ENCODE measurements around the gene H3-4.

DNA sequence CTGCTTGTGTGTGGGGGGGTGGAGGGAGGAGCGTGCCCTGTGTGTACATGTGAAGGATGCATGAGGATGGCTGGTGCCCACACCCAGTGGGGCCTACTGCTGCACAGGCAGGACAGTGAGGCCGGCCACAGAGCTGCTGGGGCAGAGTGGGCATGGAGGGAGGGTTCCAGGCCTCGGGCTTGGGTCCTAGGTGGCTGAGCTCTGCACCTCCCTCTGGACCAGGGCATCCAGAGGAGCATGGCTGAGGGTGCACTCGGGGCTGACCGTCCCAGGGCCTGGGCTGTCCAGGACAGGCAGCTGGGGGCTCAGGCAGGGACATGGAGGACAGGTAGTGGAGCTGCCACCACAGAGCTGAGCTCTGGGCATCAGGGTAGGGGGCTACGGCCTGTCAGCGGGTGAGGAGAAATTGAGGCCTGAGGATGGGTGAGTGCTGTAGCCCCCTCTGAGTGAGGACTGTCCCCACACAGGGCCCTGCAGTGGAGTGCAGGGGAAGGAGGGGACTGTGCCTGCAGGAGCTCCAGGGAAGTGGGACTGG lies 1.9 kb downstream of the GJC2 start:
- RRBS, result no CpG with 5 or more reads among the region's 7 CpGs

GRCh38 chr1:228304261-228304584 lies 96.4 kb downstream of the OBSCN start:
- RRBS, result no CpG with 5 or more reads among the region's 7 CpGs

DNA sequence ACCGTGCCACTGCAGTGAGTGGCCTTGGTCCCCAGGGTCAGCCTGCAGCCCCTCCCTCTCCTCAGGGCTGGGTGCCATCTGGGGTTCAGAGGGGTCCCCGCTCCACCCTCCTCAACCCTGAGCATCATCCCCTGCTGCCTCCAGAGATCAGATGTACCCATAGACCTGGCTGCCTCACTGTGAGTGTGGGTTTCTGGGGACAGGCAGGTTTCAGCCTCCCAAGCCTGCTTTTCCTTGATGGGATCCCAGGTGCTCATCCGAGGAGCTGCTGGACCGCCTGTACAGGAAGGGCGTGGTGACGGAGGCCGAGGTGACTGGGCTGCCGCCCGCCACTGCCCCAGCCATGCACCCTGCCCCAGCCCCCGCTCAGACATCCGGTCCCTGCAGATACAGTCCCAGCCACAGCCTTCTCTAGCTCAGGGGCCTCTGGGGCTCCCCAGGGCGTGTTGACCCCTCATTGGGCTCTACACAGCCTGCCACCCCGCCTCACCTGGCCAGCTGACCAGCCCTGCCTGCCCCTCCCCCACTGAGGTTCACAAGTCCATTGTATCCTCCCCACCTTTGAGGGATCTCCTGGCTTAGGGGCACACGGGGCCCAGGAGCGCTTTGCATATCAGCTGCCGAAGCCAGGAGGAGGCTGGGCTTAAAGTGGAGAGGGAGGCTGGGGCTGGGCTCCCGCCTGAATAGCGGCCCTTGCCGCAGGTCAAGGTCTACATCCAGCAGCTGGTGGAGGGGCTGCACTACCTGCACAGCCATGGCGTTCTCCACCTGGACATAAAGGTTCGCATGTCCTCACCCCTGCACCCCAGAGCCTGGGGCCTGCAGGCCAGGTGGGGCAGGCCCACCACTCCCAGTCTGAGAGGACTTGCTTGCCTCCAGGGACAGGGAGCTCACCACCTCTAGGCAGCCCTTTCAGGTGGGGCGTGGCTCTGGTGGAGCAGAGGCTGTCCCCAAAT lies 38.7 kb downstream of the TRIM11 start:
- RRBS, result no CpG with 5 or more reads among the region's 22 CpGs

GRCh38 chr1:228374678-228375318 lies 31.8 kb downstream of the TRIM11 start:
- RRBS, result 22% methylated on average over 8 of the region's 23 CpGs

- RRBS, result 95% methylated on average over 2 of the region's 8 CpGs
Observed at GRCh38 chr1:228393791-228394555, 12.7 kb downstream of the TRIM11 start.

- RRBS, result no CpG with 5 or more reads among the region's 5 CpGs
Observed at GRCh38 chr1:228417495-228418089, 931 bp upstream of the TRIM17 start.

- RRBS, result no CpG with 5 or more reads among the region's 37 CpGs
Observed at GRCh38 chr1:228425123-228425687, at the start of gene H3-4. TSS of gene H3-4 (minus strand) at chr1:228425360.

DNA sequence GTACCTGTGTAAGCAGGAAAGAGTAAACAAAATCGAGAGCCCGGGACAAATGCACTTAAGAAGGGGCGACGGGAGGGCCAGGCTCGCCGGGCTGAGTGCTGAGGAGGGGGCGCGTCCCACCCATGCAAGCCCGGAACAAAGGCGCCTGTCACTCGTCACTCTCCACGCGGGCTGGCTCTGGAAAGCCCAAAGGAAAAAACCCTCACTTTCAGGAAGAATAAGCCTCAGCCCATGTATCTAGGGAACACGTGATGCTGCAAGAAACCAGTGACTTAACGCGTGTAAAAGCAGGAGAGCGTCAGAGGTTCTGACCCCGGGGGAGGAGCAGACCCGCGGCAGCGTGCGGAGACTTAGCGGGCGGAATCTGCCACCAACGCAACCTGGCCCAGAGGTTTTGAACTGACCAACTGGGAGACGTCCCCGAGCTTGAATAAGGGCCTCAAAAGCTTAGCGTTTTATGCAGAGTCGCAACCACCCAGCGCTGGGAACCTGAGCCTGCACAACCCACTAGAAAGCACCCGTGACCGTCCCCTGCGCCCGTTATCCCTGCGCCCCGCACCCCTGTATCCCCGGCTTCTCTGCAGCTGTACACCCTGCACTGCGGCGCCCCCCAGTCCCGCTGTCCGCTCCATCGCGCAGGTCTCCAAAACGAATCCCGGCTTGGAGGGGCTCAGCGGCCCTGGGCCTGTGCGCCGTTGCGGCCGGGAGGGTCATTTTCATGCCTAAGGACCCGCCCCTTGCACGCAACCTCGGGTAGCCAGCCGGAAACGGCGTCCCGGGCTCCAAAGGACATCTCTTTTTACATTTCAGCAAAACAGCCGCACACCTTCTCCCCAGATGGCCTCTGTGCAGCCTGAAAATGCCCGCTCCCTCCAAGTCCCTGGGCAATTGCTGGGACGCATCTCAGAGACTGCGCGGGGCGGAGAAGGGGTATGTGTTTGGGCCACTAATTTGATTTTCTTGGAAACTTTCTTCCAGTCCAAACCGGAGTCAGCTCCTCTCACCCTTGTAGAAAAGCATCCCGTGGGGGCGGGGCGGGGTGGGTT lies 11.7 kb downstream of the H2AC25 start:
- RRBS, result 10% methylated on average over 21 of the region's 67 CpGs

DNA sequence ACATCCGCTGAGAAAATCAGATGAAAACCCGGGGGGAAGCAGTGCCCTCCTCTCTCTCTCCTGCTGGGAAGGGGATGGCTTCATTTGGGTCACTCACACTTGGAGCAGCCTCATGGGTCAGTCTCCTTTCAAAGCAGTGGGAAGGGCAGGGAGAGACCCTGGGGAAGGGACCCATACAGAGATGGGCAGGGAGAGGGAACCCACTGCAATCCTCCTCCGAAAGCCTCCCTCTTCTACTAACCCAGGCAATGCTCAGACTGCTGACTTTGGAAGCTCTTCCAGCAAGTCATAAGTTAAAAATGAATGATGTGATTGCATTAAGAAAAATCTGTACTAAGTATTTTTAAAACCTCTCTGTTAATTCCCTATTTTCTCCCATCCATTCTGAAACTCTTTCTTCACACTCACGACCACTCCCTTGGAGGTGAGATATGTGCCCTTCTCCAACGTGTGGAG lies 185.2 kb downstream of the RHOU start:
- RRBS, result no CpG with 5 or more reads among the region's 5 CpGs

DNA sequence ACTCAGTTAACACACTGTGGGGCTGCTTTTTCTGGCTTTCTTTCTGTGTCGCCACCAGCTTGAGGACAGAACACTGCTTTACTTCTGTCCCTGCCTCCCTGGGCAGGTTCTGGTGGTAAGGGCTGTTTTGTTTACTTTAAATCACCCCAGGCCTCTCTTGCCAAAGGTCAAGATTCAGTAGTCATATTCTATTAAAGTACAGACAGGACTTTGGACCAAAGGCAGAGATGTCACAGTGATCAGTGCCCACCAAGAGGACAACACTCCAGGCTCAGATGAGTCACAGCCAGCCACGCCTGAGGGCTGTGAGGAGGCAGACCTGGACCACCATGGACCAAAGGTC lies 199.9 kb downstream of the RHOU start:
- RRBS, result no CpG with 5 or more reads among the region's 2 CpGs

GRCh38 chr1:229015645-229016138 lies 255.2 kb upstream of the RAB4A start:
- RRBS, result no CpG with 5 or more reads among the region's 14 CpGs

DNA sequence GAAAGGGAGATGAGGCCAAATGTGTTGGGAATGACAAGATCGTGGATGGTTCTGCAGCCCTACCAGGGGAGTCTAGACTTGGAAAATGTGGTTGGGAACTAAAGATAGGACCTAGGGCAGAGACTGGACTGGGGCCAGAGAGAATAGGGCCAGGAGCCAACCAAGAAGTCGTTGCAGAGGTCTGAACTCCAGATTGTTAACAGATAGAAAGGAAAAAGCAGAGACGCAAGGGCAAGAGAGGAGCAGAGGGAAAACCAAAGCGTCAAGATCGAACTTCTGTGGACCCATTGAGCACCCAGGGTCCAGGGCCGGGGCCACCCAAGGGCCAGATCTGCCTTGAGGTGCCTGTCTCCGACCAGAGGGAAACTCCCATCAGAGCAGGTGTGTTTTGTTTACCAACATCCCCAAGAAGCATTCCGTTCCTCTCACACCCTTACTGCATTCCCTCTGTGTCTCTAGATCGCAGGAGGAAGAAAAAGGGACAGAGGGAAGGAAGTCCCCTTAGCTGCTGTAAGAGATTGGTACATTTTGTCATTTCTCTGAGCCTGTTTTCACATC lies 106.1 kb upstream of the RAB4A start:
- RRBS, result no CpG with 5 or more reads among the region's 9 CpGs

- RRBS, result no CpG with 5 or more reads among the region's 8 CpGs
Observed at GRCh38 chr1:229170648-229171335, 100.1 kb upstream of the RAB4A start.

DNA sequence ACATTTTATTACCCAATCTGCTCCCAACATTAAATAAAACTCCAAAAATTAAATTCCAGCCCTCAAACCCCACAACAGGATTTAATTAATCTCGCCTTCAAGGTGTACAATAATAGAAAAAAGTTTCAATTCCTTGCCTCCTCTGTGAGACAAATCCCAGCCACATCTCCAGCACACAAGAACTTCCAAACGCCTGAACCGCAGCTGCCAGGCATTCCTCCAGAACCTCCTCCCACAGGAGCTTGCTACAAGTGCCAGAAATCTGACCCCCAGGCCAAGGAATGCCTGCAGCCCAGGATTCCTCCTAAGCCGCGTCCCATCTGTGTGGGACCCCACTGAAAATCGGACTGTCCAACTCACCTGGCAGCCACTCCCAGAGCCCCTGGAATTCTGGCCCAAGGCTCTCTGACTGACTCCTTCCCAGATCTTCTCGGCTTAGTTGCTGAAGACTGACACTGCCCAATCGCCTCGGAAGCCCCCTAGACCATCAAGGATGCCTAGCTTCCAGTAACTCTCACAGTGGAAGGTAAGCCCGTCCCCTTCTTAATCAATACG lies 94.4 kb upstream of the RAB4A start:
- RRBS, result no CpG with 5 or more reads among the region's 11 CpGs

GRCh38 chr1:229230242-229231027 lies 40.5 kb upstream of the RAB4A start:
- RRBS, result no CpG with 5 or more reads among the region's 14 CpGs

DNA sequence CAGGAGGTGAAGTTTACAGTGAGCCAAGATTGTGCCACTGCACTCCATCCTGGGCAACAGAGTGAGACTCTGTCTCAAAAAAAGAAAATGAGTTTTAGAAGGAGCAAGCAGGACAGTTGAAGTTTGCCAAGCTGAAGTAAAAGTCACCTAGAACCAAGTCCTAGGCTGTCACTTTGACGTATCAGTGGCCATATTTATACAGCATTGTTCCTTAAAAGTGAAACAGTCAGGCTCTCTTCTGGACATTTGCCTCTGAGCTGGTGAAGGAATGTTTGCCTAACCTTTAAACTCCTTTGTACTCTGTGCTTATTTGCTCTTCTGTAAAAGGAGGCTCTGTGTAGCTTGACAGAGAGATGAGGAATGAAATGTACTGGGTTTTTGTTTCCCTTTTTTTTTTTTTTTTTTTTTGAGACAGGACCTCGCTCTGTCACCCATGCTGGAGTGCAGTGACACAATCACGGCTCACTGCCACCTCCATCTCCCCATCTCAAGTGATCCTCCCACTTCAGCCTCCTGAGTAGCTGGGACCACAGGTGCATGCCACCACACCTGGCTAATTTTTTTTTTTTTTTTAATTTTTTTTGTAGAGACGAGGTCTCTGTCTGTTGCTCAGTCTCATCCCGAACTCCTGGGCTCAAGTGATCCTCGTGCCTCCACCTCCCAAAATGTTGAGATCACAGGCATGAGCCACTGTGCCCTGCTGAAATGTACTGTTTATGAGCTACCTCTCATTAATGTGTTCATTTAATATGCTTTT lies 2.9 kb downstream of the RAB4A start:
- RRBS, result no CpG with 5 or more reads among the region's 6 CpGs

DNA sequence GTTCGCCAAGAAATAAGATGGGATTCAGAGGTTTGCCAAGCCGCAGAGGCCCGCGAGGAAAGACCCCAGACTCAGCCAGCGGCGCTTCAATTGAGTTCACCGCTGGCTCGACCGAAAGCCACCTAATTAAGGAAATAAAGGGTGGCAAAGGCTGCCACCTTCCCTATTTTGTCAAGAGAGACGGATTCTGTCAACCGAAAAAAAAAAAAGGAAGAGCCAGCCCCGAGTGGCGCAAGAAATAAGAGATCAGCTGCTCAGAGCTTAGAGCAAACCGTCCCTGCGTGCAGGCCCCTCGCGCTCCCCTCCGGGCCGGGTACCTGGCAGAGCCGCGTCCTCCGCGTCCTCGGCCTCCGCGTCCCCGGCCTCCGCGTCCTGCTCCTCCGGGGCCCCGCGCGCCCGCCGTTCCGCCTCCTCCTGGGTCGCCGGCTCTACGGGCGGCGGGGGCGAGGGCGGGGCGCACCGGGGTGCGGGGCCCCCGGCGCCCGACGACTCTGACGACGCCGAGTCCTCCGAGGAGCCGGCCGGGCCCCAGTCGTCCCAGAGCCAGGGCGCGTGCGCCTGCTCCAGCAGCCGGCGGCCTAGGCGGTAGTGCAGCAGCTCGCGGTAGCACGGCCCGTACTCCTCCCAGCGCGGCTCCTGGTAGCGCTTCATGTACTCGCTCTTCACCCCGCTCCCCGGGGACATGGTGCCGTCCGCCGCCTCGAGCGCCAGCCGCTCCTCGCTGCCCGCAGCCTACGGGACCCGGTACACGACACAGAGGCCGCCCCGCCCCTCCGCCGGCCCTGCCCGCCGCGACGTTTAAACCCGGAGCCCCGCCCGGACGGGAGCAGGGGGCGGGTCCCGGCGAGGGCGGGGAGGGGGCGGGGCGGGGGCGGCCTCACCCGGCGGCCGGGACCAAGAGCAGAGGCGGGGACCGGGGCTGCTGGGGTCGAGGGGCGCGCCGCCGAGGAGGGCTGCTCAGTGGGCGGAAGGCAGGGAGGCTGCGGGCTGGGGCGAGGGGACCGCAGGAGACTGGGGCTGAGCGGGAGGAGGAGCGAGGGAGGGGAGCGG lies 740 bp downstream of the CCSAP start:
- RRBS, result 3% methylated on average over 65 of the region's 120 CpGs

GRCh38 chr1:229412043-229412500 lies 21.8 kb downstream of the ACTA1 start:
- RRBS, result 86% methylated on average over 3 of the region's 8 CpGs

DNA sequence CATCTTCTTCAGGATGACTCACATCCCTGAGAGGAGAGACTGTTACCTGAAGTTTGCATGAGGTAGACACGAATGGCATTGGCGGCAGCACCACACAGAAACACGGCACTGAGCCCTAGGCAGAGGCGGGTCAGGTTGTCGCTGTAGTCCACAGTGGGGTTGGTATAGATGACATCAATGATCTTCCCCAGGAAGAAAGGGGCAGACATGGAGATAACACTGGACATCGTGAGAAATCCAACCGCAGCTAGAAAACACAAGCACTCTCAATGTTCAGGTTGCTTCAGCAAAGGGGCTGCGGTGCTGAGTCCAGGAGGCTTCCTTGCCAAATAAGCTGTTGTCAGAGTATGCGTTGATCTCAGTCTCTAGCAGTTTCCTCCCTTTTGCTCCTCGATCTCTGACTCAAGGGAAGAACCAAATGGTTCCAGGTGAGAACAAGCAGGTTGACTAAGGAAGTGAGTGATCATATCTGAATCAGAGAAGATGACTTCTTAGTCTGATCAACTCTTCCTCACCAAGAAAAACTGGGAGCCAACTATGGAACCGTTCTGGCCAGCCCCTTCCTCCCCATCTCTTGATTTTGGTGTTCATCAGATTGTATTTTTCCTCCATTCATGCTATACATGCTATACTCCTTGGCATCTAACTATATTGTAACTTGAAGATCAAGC lies 9.2 kb downstream of the ABCB10 start:
- RRBS, result no CpG with 5 or more reads among the region's 11 CpGs

- RRBS, result no CpG with 5 or more reads among the region's 6 CpGs
Observed at GRCh38 chr1:230123791-230124284, 56.8 kb downstream of the GALNT2 start.

Data from HGPS cell (cell line).